Gallbladder (tissue), 1 donor: ENCODE results near the gene DLGAP1.

DNA sequence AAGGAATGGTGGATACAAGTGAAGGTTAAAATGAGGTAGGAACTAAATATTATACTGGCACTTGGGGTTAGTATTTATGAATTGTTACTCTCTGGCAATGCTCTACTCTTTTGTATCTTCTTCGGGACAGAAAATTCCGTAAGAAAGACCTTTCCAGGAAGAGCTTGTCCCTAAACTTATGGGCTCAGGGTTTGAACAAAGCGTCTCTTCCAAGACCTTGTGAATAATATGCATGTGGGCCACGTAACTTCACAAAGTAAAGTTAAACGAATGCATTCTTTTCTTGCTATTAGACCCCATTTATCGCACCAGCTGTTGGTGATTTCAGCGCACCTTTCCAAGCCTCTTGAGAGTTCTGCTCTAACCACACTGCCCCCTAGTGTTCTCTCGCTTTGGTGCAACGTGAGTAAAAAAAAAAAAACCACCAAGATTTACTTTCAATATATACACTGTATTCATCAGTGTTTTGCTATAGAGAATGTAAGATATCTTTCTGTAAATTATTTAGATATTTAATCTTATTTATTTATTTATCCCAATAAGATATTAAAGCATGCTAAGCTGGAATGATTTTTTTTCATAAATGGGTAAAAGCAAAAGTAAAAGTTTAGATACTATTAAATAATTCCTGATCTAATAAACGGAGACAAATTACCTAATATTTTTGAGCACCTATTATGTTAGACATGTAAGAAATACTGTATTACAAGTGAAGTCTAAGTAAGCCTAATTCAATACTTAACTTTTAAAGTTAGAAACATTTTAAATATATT, 459.6 kb downstream of the DLGAP1 start:
- PRO-cap, result unidirectional peak, minus-strand start at position 357 of the sequence

DNA sequence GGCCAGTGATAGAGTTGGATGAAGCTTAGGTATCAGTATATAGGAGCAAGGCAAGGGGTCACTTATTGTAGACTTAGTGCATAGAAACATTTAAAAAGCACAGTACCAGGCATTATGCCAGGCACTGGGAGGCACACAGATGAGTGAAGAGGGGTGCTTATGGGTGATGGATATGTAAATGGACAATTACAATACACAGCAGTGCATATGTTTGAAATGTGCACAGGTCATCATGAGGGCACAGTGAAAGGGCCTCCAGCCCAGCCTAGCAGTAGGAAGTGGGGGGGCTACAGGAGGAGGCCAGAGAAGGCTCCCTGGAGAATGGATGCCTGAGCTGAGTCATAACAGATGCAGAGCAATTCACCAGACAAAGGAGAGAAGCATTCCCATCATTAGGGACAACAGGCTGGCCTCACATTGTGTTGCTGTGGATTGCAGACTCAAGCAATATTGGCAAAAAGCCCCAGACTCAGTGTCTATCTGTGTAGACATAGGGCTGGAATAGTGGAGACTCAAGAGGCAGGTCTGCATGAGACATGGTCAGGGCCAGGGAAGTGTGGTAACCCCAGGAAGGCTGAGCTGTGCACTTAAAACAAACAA, 330.0 kb downstream of the DLGAP1 start:
- PRO-cap, result no peak

GRCh38 chr18:4453757-4454503, 1.2 kb downstream of the DLGAP1 start:
- PRO-cap, result no peak

GRCh38 chr18:4454504-4455794, at the start of gene DLGAP1:
Gene DLGAP1, minus strand, starts transcription at chr18:4455307.
- PRO-cap, result unidirectional peak, minus-strand start at chr18:4455225; unidirectional peak, minus-strand start at chr18:4455307

GRCh38 chr18:5004046-5004940, 192.8 kb downstream of the AKAIN1 start:
- PRO-cap, result no peak

DNA sequence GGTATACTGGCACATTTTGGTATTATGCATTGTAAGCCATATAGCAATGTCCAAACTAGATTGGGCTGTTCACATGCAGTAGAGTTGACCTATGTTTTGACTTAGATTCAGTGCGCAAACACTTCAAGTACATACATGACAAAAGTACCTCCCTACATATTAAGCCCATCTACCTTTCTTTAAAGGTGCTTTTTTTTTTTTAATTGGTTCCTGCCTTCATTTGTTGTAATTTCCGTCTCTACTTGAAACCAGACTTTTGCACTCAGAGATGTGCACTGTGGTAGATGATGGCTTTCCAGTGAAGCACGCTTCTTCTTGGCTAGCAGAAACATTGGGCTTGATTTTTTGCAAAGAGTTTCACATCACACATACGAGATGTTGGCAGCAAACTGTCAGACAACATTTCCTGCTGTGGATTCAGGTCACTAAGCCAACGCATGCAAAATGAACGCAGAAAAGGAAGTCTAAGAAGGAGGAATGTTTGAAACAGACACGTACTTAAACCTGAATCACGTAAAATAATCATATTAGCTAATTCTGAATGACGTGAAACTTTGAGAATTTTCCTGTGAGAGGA, 88.3 kb downstream of the EPB41L3 start:
- PRO-cap, result no peak

DNA sequence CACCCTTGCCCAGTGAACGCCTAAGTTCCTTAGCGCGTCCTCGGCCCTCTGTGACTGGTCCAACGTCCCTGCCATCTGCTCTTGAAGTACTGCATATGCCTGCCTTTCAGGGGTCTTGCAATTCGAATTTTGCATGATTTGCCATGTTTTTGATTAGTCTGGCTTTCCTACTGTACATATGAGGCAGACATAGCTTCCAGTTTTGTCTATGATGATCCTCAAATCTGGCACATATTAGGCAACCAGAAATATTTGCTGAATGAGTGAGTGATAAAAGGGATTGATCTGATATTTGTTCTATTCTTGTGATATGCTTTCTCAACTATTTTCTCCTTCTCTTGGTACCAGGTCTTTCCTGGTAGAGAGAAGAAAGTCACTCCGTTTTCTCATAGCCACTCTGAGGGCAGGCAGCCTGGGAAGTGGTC, 118.3 kb upstream of the TMEM200C start:
- PRO-cap, result no peak

- PRO-cap, result no peak
Observed at GRCh38 chr18:6039483-6040318, 144.4 kb upstream of the TMEM200C start.

- PRO-cap, result no peak
Observed at GRCh38 chr18:6371157-6371594, 43.5 kb downstream of the L3MBTL4 start.

DNA sequence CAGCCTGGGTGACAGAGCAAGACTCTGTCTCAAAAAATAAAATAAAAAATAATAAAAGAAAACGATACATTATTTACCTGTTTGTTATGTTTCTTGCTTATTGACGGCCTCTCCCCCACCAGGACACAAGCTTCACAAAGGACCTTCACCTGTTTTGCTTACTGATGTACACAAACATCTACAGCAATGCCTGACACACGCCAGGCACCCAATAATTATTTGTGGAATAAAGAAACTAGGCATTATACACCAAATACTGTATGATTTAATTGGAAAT, 20.3 kb downstream of the L3MBTL4 start:
- PRO-cap, result no peak

- PRO-cap, result no peak
Observed at GRCh38 chr18:6624689-6624996, 104.9 kb upstream of the ARHGAP28 start.

DNA sequence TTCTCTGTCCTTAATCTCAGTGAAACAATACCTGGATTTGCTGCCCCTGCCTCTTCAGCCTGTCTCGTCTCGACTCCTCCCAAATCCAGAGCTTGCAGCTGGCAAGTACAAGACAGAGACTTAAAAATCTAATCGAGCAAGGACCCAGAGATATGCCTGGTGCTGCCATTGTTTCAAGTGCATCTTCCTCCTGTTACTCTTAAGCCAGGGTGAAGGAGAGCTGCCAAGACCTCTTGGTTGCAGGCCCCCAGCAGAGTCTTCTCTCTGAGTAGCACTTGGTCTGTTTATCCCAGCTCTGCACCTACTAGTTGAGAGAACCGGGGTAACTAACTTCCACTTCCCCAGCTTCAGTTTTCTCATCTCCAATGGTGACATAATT, 59.3 kb downstream of the LRRC30 start:
- PRO-cap, result no peak

GRCh38 chr18:7459577-7460439, 107.3 kb upstream of the PTPRM start:
- PRO-cap, result no peak

DNA sequence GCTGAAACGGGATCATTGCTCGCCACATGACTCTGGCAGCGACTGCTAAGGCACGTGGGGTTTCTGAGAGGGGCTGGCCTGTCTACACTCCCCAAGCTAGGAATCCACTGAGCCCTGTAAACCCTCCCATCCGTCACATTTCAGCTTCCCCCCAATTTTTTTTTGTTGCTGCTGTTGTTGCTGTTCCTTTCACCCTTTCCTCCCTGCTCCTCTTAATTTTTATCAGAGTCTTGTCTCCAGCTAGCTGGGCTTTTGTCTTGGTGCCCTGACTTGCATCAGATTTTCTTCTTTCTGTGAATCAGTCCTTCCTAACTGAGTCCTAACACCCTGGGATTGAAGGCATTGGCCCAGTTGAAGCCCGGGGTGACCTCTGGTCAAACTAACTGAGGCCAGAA, 80.6 kb upstream of the PTPRM start:
- PRO-cap, result unidirectional peak, plus-strand start at position 155 of the sequence

DNA sequence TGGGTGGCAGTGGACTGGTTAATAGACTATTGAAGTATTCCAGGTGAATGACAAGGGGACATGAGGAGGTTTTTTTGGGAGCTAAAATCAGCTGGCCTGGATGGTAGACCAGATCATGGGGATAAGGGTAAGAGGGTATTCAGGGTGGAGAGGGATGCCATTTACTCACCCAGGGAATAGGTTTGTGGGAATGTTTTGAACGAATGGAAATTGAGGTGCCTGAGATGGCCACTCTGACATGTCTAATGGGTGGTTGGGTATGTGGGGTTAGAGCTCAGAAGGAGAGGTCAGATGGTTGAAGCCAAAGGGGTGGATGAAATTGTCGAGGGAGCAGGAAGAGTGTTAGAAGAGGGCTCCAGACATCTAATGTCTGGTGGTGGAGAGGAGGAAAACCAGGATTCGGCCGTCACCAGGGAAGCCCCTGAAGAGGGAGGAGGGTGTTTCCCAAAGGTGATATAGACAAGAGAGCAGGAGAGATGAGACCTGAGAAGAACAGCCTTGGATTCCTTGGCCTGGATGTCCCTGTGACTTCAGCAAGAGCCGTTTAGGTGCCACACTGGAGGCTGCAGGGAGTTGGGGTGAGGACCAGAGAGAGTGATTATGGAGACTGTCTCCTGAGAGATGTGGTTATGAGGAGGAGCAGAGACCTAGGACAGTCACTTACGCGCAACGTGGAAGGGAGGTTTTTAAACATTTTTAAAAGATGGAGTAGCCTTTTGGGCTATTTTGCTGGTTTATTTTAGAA, 62.9 kb downstream of the PTPRM start:
- PRO-cap, result no peak

DNA sequence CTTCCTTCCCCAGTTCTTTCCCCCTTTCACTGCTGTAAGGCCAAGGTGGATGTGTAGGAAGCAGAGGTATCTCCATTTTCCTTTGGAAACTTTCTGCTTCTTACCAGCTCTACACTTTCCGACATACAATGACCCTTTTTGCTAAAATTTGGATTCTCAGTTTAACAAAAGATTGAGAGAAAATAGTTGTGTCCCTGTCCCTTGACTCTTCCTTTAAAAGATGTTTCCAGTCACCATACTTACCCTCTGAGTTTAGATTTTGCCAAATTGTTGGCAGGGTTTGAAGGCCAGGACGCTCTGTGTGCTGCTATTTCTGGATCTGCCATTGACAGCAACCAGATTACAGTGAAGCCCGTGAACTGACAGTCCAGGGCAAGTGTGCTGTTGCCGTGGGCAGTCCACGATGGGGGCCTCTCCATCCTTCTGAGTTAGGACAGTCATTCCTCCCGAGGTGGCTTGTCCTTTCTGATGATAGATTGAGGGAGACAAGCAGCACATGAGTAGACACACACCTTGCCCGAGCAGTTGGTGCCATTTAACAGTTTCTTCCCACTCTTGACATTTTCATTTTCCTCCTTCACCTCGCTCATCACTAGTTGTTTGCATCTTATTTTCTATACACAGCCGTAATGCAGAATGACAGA, 89.9 kb downstream of the PTPRM start:
- PRO-cap, result no peak

GRCh38 chr18:7748951-7749307, 181.8 kb downstream of the PTPRM start:
- PRO-cap, result no peak

- PRO-cap, result bidirectional peak, plus-strand start at chr18:7941691, minus-strand start at chr18:7941632
Observed at GRCh38 chr18:7941408-7941858, 374.3 kb downstream of the PTPRM start.

GRCh38 chr18:7967460-7967912, 400.4 kb downstream of the PTPRM start:
- PRO-cap, result no peak

GRCh38 chr18:8045800-8046316, 478.7 kb downstream of the PTPRM start:
- PRO-cap, result no peak